Retinal pigment epithelial cell (primary cell): ENCODE data around the gene PRSS35.

DNA sequence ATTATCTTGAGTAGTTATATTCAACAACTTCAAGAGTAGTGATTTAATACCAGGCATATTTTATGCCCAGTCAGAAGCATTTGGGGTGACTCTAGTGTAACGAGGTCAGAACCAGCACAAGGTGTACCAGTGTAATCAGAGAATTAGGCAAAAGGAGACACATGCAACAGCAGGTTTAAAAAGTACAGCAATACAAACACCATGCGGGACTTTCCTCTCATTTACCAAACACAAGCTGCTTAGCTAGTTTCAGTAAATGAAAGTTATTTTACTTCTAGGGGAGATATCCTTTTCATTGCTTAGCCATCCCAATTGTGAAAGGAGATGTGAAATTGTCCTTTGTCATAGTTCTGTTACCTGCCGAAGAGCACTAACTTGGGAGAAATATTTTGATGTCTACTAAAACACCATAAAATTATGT is 811 bp downstream of the FILIP1 start:
- RRBS: no CpG with 5 or more reads among the region's 3 CpGs

GRCh38 chr6:75605007-75606192 is 3.7 kb downstream of the SENP6 start:
- RRBS: no CpG with 5 or more reads among the region's 13 CpGs

DNA sequence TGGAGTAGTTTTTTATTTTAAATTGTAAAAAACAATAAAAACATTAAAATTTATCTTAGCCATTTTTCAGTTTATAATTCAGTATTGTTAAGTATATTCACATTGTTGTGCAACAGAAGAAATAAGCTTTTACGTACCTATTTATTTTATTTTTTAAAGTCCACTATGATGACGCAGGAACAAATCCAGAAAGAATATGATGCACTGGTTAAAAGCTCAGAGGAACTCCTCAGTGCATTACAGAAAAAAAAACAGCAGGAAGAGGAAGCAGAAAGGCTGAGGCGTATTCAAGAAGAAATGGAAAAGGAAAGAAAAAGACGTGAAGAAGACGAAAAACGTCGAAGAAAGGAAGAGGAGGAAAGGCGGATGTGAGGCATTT is 140.8 kb downstream of the MYO6 start:
- RRBS: no CpG with 5 or more reads among the region's 8 CpGs

DNA sequence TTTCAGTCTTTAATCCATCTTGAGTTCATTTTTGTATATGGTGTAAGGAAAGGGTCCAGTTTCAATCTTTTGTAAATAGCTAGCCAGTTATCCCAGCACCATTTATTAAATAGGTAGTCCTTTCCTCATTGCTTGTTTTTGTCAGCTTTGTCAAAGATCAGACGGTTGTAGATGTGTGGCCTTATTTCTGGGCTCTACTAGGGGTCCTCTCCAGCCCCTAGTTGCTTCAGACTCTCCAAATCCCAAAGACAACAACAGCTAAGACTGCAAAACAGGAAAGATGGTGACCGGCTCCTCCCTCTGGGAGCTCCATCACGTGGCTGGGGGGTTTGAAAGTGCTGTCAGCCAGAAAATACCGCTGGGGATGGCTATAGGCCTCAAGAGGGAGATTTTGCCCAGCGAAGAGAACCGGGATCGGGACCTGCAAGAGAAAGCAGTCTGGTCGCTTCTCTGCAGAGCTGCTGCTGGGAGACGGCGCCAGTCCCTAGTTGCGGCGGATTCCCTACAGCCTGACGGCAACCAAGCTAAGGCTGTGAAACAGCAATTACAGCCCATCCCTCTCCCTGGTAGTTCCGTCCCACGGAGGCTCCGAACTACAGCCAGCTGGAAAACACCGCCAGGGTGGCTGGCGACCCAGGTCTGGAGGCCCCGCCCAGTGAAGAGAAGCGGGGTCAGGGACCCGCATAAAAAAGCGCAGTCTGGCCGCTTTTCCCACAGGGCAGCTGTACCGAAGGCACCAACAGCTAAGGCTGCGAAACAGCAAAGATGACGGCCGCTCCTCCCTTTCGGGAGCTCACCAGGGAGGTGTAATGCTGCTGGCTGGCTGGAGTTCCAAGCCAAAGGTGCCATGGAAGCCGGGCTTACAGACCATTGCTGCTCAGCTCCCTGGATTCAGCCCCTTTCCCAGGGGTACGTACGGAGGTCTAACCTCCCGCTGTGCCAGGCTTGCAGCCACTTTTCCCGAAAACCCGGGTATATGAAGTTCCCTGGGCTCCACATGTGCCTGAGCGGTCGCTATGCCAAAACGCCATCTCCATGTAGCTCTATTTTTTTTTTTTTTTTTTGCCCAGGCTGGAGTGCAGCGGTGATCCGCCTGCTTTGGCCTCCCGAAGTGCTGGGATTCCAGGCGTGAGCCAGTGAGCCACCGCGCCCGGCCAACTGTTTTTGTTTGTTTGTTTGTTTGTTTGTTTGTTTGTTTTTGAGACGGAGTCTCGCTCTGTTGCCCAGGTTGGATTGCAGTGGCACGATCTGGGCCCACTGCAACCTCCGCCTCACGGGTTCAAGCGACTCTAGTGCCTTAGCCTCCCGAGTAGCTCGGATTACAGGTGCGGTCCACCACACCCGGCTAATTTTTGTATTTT is 238.0 kb upstream of the IRAK1BP1 start:
- RRBS: 51% methylated on average over 3 of the region's 54 CpGs

- RRBS: no CpG with 5 or more reads among the region's 4 CpGs
Observed at GRCh38 chr6:79269804-79270448, 191.9 kb upstream of the PHIP start.

GRCh38 chr6:79578082-79578825 is 41.0 kb upstream of the LCA5 start:
- RRBS: no CpG with 5 or more reads among the region's 5 CpGs

GRCh38 chr6:79878111-79878810 is 69.1 kb downstream of the ELOVL4 start:
- RRBS: no CpG with 5 or more reads among the region's 6 CpGs

- RRBS: no CpG with 5 or more reads among the region's 9 CpGs
Observed at GRCh38 chr6:80314527-80314853, 208.0 kb downstream of the BCKDHB start.

GRCh38 chr6:80358159-80358789 is 251.8 kb downstream of the BCKDHB start:
- RRBS: no CpG with 5 or more reads among the region's 6 CpGs

DNA sequence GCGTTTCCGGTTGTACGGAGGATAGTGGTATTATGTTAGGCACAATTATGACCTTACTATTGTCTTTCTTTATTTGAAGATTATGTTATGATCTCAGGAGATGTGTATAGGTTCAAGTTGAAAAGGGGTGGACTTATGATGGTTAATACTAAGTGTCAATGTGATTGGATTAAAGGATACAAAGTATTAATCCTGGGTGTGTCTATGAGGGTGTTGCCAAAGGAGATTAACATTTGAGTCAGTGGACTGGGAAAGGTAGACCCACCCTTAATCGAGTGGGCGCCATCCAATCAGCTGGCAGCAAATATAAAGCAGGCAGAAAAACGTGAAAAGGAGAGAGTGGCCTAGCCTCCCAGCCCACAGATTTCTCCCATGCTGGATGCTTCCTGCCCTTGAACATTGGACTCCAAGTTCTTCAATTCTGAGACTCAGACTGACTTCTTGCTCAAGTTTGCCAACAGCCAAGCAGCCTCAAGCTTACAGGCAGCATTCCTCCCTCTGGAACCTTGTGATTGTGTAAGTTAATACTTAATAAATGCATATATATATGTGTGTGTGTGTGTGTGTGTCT is 284.2 kb downstream of the BCKDHB start:
- RRBS: no CpG with 5 or more reads among the region's 6 CpGs

- RRBS: no CpG with 5 or more reads among the region's 3 CpGs
Observed at GRCh38 chr6:81894377-81894856, 141.9 kb upstream of the TENT5A start.

DNA sequence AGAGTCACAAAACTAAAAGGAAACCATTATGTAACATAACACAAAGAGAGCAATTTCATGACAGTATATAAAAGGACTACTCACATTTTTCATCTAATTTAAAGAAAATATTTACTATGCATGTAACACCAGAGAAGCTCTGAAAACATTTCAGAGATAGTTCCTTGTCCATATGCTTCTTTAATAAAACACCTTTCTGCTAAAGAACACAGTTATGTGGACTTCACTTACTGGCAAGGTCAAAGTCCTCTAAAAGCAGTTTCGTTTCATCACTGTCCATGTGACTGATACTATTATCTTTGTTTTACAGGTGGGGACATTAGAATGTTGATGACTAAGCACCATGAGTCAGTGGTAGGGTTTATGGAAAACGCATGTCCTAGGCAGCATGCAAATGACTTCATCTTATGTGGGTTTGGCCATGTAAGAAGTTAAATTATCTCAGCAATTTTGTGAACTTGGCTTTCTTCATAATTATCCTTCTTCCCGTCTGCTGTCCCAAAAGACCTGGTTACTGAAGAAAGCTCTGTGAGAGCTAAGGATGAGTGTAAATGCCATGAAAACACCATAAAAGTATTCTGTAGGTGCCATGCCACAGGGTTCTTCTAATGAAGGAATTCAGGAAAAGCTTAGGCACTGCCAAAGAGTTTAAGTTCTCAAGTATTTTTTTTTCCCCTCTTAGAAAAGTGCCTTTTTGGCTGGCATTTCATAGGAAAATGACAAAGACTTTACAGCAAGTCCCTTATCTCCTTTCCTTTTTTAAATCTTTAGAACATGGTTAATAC is 185.9 kb upstream of the TENT5A start:
- RRBS: no CpG with 5 or more reads among the region's 3 CpGs

DNA sequence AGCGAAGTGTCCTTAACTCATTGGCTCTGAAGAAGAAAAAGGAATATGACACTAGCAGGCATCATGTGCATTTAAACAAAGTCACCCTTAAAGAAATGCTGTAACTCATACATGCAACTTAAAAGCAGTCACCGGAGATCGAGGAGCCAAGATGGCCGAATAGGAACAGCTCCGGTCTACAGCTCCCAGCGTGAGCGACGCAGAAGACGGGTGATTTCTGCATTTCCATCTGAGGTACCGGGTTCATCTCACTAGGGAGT is 194.6 kb downstream of the TPBG start:
- RRBS: no CpG with 5 or more reads among the region's 10 CpGs

- RRBS: no CpG with 5 or more reads among the region's 2 CpGs
Observed at GRCh38 chr6:83222264-83222463, 29.0 kb downstream of the RWDD2A start.

GRCh38 chr6:83474194-83474754 is 38.1 kb upstream of the PRSS35 start:
- RRBS: no CpG with 5 or more reads among the region's 5 CpGs

GRCh38 chr6:83512171-83512901 is at the start of gene PRSS35:
PRSS35 (plus strand) TSS chr6:83512534.
- RRBS: under 1% methylated on average over 7 of the region's 29 CpGs

GRCh38 chr6:84152456-84153105 is 74.9 kb downstream of the CEP162 start:
- RRBS: no CpG with 5 or more reads among the region's 4 CpGs

DNA sequence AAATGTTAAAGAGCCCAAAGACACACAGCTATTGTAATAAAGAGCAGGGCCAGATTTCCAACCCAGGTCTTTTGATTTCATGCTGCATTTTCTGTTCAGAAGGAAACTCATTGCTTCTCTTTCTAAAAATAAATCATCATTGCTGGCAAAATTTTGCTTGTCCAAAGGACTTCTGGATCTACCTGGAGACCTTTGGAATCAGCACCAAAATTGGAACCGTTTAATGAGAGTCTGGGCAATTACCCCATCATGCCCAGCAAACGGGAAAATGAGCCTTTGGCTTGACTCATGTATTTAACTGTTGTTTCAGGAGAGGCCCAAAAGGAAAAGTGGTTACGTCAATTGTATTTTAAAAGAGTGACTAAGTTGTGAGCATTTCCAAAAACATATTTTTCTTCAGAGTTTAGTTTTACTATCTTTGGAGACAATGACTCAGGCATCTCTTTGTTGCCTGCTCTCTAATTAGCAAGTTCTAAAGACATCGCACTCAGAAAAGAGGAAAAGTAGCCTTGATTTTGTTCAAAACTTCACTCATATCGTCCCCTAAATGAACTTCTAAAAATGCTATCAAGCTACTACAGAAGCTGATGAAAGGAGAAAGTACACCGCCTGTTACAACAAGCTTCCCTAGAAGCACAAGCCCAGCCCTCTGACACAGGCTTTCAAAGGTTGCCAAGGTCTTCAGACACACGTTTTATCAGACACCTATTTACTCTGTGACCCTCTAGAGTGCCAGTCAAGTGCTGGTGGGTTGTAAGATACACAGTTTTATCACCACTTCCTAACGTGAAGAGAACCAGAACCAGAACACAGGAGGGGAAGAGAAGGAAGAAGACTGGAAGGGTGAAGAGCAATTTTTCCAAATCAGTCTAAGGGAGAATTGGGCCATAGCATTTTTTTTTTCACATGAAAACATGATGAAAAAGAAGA is 146.2 kb downstream of the TBX18 start:
- RRBS: no CpG with 5 or more reads among the region's 8 CpGs

DNA sequence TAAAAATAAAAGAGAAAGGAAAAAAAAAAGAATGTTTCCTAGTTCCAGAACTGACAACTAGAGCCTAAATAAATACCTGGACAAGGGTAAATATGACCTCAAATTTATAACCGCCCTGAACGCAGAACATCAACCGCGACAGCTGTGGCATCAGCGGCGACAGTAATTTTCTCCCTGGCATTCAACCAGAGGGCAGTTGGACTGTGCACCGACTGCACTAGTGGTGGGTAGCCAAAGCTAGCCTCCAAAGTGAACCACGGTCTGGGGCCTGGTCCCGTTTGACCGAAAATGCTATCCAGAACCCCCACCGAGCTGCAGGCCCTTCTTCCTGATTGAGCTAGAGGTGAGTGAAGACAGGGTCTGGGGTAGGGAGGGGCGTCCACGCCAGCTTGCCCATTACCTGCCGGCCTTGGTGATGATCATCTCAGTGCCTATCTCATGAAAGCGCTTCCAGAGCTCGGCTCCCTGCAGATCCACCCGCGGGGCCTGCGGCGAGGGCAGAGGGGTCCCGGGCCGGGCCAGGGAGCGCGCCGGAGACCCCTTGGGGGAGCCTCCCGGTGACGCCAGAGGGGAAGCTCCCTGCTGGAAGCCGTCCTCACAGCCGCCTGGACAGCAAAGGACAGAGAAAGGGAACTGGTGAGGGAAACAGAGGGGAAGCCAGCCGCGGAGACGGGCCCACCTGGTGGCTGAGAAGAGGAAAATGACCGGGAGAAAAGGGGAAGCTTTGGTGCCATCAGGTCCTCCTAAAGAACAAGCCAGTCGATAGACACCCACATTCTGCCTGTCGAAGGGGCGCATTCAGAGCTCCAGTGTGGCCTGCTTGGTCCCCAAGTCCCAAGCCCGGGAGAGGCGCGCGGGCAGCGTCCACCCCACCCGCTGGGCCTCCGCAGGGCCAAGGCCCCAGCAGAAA is 2.0 kb downstream of the TBX18 start:
- RRBS: 2% methylated on average over 12 of the region's 43 CpGs

GRCh38 chr6:85452232-85452595 is 2.3 kb downstream of the NT5E start:
- RRBS: no CpG with 5 or more reads among the region's 3 CpGs